Epithelial cell of esophagus (primary cell): ENCODE measurements around the genes AJUBA, BCL2L2 and THTPA.

DNA sequence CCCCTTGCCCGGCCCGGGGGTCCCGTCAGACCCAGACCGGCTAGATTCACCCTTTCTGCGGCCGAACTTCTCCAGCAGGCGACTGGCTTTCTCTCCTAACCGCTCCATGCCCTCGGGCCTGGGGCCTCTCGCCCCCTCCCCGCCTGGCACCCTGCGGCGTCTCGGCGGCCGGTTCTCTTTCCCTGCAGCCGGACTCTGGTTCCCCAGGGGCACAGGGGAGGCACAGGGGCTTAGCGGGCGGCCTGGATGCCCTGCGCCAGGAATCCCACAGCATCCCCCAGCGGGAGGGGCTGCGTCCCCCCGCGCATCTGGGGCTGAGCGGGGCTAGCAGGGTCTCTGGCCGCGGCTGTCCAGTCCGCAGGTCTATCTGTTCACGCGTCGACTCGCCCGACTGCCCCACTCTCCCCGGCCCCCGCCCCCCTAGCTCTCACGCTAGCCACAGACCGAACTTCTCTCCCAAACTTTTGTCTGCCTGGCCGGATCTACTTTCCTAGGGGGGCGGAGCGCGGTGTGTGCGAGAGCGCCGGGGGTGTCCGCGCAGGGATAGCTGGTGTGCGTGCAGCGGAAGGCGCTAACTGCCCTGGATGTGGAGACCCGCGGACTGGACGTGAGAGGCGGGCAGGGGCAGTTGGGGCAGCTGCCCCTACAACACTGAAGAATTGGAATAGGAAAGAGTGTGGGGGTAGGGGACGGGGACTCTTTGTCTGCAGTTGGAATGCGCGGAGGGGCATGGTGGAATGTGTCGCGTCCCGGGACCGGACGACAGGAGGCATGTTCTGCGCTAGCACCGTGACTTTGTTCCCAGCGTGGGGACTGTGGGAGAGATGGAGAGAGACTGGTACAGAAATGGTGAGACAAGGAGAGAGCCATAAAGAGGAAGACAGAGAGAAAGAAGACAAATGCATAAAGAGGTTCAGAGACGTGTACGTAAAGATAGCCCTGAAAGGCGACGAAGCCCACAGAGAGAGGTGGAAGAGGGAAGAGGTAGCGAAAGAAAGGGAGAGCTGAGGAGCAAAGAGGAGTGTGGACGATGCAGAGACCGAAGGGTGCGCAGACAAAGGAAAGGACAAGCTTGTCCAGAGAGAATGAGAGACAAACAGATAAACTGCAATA is at the start of gene AJUBA:
TSS of gene AJUBA (minus strand) at position 393 of the 1,113 bp plus-strand sequence.
- RRBS, result 2% methylated on average over 11 of the region's 72 CpGs

DNA sequence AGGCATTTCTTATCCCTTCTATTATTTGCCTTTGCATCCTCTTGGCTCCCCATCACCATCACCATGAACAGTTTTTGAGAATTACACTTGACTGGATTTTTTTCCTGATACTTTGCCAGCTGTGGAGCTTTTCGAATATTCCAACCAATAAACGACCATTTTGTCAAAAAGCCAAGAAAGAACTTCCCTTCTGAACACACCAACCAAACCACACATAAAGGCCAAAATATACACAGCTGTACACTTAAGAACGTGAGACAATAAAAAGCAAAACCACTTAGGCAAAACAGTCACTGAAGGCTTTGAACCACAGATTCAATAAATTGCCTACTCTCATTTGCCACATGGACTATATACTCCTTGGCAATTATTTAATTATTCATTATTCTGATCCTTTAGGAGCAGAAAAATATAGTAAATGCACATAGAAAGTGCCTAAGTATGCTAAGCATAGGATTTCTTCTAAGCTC is 1.1 kb downstream of the C14orf93 start:
- RRBS, result no CpG with 5 or more reads among the region's 3 CpGs

DNA sequence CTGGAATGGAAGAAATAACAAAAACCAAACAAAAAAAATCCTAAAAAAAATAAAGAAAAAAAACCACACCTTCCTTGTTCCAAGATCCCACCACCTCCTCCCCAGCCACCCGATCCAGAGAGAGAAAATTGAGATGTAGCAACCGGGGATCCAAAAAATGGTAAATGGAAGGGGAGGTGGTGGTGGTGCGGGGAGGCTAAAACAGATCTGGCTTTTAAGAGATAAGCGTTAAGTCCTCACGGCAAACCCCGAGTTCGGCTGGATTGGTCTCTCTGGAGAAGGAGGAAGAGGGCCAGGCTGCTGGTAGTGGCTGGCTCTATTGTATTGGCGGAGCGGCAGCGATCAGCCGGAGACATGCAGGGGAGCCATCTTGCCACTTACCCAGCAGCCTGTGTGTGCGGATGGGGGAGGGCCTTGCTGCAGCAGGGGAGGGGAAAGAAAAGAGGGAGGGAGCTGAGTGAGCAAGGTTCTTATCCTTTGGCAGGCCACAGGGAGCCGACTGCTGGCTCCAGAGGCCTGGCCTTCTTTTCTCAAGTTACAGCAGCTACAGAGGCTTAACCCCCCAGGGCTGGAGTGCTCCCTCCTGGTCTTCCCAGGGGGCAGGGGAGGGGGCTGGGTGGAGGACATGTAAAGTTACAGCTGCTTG is 14.0 kb upstream of the CDH24 start:
- RRBS, result no CpG with 5 or more reads among the region's 13 CpGs

- RRBS, result no CpG with 5 or more reads among the region's 8 CpGs
Measured at GRCh38 chr14:23121295-23121886, 2.3 kb upstream of the CEBPE start.

- RRBS, result 3% methylated on average over 35 of the region's 102 CpGs
Measured at GRCh38 chr14:23300997-23302056, 1.3 kb downstream of the PPP1R3E start.

DNA sequence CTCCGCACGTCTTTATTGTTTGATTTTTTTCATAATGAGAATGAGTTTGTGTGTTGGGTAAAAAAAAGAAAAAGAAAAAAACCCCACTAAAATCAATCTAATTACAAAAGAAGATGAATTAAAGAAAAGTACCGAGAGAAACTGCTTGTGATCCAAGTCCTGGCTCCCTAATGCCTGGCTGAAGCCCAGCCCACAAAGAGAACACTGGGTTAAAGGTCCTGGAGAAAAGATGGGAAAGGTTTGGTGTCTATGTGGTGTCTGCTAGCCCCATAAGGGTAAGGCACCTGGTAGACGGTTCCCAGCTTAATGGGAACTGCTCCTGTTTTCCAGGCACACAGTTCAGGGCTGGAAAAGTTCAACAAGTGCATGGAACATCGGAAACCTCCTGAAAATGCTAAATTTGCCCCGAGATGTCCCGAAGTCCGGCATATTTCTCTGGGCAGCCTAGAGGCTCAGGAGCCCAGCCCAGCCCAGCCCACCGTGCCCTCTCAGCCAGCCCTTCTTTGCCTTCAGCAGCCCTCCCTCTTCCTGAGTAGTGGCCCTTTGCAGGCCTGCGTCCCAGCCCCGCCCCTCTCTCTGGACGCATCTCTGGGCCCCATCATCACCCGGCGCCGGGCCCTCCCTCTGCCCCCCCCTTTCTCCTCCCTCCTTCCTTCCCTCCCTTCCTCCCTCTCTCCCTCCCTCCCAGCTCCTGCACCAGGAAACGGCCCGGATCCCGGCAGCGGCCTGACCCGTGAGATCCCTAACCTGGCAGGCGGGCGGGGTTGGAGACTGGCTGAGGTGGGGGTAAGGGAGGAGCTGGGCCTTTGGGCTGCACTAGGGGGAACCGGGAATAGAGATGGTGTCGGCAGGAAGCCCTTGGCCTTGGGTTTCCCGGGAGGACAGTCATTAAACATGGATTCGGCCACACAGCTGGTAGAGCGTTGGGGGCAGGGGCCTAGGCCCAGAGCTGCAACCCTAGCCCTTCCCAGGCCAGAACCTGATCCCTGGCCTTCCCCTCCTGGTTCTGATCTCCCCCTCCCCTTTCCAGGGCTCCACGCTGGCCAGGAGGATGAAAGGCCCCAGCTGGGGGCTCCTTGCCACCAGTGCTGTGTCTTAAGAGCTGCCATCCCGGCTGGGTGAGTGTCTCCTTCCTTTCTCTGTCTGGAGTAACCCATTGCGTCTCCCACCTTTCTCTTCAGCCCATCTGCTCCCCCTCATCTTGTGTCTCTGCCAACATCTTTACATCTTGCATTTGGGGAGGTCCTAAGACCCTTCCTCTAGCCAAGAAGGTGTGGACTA is at the start of gene BCL2L2:
TSS of gene BCL2L2 (plus strand) at position 672 of the 1,281 bp plus-strand sequence.
- RRBS, result 13% methylated on average over 2 of the region's 30 CpGs

DNA sequence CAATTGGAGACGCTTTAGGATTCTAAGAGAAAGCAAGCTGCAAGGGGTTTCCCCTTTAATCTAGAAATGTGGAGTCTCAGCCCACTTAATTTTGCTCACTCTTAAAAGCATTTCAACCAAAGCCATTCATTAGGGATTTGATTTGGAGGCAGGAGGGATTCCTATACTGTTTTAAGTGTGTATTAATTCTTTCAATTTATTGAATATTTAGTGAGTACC is 1.3 kb downstream of the PABPN1 start:
- RRBS, result no CpG with 5 or more reads among the region's 1 CpG

DNA sequence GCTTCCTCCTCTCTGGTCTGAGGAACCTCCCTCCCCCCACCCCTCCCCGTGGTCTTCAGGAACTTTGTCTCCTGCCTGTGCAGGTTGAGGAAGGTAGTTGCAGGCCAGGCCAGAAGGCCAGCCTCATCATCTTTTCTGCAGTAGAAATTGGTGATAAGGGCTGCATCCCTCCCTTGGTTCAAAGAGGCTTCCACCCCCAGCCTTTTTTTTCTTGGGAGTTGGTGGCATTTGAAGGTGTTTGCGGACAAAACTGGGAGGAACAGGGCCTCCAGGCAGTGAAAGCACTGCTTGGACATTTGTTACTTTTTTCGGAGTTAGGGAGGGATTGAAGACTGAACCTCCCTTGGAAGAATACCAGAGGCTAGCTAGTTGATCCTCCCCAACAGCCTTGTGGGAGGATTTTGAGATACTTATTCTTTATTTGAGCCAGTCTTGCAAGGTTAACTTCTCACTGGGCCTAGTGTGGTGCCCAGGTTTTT is 3.1 kb downstream of the PABPN1 start:
- RRBS, result no CpG with 5 or more reads among the region's 3 CpGs

GRCh38 chr14:23346601-23347057 is 6.1 kb downstream of the SLC22A17 start:
- RRBS, result 66% methylated on average over 3 of the region's 24 CpGs

DNA sequence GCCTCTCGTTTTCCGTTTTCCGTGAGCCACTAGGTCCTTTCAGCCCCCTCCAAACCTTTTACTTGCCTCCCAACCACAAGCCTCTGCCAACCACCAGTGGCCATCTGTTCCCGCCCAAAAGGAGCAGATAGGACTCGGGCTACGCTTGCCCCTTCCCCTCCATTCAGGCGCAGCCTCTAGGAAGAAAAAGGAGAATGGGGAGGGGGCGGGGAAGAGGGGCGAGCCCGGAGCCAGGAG is 464 bp downstream of the EFS start:
- RRBS, result no CpG with 5 or more reads among the region's 10 CpGs

GRCh38 chr14:23385804-23386427 is 9.1 kb downstream of the CMTM5 start:
- RRBS, result no CpG with 5 or more reads among the region's 21 CpGs

GRCh38 chr14:23415082-23416009 is 7.3 kb upstream of the MYH6 start:
- RRBS, result no CpG with 5 or more reads among the region's 32 CpGs

GRCh38 chr14:23544251-23545637 is 6.8 kb downstream of the ZFHX2 start:
- RRBS, result no CpG with 5 or more reads among the region's 25 CpGs

GRCh38 chr14:23550486-23550774 is 1.1 kb downstream of the ZFHX2 start:
- RRBS, result no CpG with 5 or more reads among the region's 7 CpGs

DNA sequence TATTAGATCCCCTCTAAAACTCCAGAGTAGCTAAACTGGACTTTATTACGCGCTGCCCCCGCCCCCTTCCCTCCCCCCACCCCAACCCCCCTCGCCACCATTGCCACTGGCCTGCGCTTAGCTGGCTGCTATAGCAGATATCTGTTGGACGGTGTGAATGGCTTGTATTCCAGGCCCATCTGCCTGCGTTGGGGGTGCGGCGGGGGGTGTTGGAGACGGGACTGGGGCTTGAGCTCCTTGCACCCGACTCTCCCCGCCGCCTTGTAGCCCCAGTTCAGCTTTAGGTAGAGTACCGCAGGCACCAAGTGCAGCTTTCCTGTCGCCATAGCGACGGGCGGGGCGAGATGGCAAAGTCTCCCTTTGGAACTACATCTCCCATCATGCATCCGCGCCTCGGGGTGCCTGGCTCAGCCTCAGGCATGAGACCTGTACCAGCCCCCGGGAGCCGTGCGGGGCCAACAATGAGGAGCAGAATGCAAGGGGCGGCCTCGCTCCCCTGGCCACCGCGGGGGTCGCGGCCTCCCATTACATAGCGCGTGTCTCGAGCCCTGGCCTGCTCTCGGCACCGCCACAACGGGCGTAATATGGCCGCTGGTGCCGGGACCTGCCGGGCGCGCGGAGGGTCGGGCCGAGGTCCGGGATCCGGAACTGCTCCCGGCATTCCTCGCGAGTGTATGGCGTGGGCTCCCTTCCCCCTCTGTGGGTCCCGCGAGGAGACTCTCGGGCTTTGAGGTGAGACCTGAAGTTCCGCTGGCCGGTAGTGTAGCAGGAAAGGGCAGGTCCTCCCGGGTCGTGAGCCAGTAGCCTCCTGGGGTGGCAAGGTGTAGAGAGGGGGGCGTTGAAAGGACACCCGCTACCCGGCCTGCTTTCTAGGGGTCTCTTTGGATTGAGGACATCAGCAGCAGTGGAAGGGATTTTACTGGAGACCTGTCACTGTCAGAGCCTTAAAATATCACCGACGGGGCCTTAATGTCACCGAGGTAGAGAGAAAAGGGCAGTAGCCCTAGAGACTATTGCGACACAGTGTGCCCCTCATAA is at the start of gene THTPA:
TSS of gene THTPA (plus strand) at position 660 of the 1,038 bp plus-strand sequence.
- RRBS, result 3% methylated on average over 5 of the region's 66 CpGs

DNA sequence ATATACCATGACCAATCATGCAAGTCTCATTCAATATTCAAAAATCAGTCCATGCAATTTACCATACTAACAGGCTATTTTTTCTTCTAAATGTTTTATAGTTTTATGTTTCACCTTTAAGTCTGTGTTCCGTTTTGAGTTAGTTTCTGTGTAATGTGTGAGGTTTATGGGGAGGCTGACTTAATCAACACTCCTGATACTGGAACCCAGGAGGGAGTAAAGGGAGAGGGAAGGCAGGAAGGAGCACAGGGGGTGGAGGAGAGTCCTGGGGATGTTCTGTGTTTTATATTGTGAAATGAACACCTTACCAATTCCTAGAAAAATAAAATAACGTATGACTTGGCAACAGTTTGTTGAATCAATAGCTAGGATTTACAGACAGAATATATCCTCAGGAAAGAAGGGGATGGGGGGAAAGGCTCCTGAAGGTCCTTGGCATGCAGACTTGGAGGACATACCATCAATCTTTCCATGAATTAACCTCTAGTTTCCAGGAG is 22.2 kb upstream of the DHRS2 start:
- RRBS, result no CpG with 5 or more reads among the region's 2 CpGs

GRCh38 chr14:23695015-23696178 is 59.2 kb downstream of the DHRS2 start:
- RRBS, result no CpG with 5 or more reads among the region's 21 CpGs

DNA sequence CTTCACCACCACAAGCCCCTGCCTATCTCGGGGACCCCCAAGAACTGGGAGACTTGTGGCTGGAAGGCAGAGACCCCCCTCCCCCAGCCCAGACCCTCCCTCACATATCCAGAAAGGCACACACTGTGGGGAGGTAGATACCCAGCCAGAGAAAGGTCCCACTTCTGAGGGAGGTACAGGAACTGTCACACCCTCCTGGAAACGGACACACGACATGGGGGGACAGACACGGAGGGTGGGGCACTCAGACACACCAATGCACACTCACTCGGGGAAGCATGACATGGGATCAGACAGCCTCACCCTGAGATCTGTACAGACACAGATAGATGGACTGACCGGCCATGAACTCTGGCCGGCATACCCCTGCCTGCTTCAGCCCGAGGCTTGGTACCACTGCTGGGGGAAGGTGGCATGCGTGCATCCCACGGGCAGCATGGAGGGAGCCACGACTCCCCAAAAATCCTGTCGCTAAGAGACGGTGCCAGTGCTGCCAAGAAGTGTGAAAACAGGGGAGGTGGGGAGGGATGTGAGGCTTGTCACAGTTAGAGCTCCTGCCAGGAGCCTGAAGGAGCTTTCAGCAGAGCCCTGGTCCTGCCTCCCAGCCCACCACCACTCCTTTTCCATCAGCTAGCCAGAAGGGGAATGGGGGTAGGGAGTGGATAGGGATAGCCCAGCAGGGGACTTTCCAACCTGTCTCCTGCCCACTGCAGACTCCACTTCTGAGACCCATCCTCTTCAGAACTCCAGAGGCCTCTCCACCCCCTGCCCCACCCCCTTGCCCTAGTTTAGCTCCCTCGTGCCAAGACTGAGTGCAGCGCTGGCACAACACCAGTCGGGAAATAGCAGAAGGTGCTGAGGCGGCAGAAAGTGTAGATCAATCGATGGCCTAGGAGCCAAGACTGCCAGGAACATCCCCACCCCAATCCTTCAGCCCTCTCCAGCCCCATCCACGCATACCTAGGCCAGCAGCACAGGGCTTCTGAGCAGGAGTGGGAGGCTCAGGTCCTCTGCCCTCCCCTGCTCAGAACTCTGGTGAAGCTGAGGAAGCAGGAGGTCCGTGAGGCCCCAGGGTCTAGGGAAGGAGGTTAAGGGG is 737 bp downstream of the CPNE6 start:
- RRBS, result no CpG with 5 or more reads among the region's 20 CpGs